Right atrium auricular region (tissue), 2 donors: ENCODE results near the genes IQCJ-SCHIP1 and SI.

GRCh38 chr3:159273117-159273353 lies at the start of gene IQCJ-SCHIP1:
TSS of gene IQCJ-SCHIP1 (plus strand) at chr3:159273244.
- PRO-cap: no peak
- RAMPAGE, long total RNA, 2 experiments: no peak in any of the 2 experiments

GRCh38 chr3:159784234-159784738 lies 440.9 kb upstream of the C3orf80 start:
- PRO-cap: no peak
- RAMPAGE, long total RNA, 2 experiments: no peak in any of the 2 experiments

DNA sequence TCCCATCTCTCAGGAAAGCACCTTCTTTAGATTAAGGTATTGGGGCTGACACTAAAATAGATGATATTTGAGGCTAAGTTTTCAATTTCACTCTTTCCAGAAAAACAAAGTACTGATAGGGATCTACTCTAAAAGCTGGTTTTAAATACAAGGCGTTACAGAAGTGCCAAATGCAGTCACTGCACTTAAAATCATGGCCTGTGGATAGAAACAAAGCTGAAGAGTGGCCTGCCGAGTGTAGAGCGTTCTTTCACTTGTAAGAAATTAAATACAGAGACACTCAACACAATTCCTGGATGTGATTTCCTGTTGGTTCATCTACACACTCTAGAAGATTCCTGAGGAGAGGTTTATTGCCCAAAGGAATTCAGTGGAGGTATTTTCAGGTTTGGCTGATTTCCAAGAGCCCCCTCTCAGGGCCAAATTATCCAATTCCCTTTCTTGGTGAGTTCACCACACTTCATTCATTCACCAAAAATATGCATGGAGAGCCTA lies 437.0 kb upstream of the C3orf80 start:
- PRO-cap: no peak
- RAMPAGE, long total RNA, 2 experiments: no peak in any of the 2 experiments

GRCh38 chr3:159790131-159790511 lies 435.1 kb upstream of the C3orf80 start:
- PRO-cap: no peak
- RAMPAGE, long total RNA, 2 experiments: no peak in any of the 2 experiments

DNA sequence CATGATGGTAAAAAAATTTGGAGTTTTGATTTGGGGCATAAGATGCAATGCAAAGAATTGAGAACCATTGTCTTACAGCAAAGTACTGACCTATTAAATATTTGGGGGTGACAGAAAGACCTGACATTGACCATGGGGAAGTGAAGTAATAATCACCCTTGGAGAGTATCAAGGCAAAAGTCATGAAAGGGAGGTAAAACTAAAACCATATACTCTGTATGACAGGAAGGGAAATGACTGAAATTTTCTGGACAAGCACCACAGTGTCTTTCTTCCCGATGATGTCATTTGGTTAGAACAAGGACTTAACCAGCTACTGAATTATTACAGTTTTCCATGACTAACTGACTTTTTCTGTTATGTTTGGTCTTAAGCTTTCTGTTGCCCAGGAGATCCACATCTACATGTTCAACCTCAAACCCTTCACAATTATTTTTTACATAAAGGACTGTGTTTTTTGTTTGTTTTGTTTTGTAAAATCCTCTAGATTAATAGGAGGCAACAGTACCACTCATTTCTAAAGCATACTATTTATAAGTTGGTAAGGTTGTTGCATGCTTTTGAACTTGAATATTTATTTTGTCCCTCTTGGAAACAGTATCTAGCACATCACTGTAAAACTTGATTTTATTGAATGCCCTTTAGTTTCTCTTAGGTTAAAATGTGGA lies 428.5 kb upstream of the C3orf80 start:
- PRO-cap: no peak
- RAMPAGE, long total RNA, 2 experiments: no peak in any of the 2 experiments

- PRO-cap: no peak
- RAMPAGE, long total RNA, 2 experiments: no peak in any of the 2 experiments
Observed at GRCh38 chr3:160400774-160401194, 1.3 kb downstream of the SMC4 start.

- PRO-cap: no peak
- RAMPAGE, long total RNA, 2 experiments: no peak in any of the 2 experiments
Observed at GRCh38 chr3:160419069-160419658, 19.7 kb downstream of the SMC4 start.

DNA sequence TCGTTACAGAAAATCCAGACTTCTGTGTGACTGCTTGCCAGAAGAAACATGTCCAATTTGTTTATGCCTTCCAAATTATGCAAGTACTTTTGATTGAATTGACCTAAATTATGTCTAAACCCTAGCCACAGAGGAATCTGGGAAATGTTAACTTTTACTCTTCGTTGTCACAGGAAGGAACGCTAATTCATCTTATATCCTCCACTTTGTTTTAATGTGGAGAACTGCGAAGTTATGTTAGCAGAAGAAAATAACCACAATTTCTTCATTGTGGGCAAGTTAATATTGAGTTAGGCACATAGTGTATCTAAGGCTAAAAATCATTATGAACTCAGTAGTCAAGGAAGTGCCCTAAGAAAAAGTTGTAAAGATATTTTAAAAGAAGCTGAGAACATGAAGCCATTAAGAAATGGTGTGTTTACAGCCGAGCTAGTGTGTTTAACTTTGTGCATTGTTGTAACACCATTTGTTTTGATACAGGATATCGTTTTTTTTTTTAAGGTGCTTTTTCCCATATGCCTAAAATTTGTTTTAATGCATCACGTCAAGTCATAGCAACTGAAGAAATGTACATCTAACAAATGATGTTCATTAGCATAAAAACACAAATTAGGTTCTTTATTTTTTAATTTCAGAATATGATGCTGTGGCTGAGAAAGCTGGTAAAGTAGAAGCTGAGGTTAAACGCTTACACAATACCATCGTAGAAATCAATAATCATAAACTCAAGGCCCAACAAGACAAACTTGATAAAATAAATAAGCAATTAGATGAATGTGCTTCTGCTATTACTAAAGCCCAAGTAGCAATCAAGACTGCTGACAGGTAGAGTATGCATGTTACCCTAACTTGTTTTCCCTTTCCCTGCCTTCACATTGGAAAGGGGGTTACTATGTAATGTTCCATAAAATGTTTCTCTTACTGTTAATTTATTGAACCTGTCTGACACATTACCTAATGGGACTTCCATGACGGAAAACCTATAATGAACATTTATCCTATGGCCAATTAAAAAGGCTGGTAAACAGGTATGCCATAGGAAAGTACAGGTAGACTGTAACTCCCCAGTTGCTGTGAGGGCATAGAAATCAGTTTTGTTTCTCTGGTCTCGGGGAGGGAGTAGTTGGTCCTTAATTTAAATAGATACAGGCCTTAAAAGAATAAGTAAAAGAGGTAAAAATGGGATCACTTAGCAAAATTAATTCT lies 21.1 kb downstream of the TRIM59 start:
- PRO-cap: no peak
- RAMPAGE, long total RNA, 2 experiments: no peak in any of the 2 experiments

DNA sequence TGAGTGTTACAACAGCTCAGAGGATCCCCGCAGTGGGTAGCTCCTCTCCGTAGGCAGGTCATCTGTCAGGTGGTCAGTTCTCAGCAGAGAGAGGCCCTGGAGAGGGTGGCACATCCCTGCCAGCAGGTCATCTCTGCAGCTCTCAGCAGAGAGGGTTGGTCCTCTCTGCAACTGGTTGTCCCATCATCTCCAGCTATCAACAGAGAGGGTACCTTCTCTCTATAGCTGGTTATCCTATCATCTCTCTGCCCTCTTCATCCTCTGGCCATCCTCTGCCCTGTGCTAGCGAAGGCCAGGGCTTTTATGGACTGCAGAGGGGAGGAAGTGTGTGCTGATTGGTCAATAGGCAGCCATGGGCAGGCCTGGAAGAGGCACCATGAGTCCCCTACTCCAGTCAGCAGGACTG lies 10.3 kb upstream of the TRIM59 start:
- PRO-cap: no peak
- RAMPAGE, long total RNA, 2 experiments: no peak in any of the 2 experiments

DNA sequence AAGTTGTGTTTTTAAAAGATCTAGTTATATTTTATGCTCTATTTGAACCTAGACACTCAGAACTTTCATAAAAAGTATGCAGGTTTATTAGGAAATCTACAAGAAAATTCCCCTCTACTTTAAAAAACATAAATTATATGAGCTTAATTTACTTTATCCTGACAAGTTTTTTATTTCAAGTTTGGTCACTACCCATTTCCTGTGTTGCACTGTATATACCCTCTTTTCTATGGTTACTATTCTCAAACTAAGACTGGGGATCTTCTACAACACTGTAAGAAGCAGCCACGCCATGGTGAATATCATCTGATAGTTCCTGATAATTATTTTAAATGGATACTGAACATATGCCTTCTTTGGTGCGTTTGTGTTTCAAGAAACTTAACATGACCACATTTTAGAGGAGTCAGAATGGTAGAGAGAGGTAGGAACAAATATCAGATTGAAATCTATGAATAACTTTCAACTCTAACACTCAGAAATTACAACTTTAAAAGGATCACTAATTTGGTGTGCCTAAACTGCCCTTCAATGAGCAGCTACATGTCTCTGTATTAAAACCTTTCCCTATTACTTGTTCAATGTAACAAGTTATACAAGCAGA lies 4.1 kb downstream of the KPNA4 start:
- PRO-cap: no peak
- RAMPAGE, long total RNA, 2 experiments: no peak in any of the 2 experiments

DNA sequence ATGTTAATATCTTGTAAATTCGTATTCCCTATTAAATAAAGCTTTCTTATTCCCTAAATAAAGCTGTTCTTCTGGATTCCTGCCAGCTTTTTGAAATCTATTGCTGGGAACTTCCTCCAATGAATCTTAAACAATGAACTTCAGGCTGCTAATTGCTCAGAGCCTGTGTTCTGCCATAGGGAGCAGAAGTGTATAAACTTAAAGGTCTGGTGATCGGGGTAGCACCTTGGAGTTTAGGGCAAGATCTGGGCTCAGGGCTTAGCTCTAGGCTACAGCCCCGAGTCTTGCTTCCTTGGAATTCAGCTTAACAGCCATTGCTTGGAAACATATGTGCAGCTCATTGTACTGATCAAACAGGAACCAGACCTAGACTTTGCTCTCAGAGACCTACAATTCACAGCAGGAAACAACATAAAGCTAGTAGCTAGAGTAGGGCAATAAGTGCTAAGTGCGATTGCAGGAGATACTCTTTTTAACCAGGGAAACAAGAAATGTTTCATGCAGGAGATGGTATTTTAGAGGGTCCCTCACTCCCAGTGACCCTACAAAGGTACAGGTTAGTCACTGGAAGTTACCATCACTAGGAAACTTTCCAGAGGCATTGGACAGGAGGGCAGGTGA lies 1.5 kb downstream of the ARL14 start:
- PRO-cap: no peak
- RAMPAGE, long total RNA, 2 experiments: no peak in any of the 2 experiments

DNA sequence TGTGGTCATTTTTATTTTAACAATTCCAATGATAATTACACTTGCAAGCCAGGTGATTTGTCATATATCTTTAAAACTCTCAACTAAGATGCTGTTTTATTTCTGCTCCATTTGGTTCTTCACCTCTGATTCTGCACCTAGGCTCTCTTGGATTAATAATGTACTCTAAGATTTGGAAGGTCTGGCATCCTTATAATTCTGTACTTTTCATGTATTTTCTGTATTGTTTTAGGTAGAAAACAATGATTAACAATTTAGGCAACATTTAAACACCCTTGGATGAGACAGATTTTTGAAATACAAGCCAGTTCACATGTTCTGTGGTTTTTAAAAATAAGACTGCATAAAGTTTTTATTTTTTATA lies 44.6 kb downstream of the PPM1L start:
- PRO-cap: no peak
- RAMPAGE, long total RNA, 2 experiments: no peak in any of the 2 experiments

DNA sequence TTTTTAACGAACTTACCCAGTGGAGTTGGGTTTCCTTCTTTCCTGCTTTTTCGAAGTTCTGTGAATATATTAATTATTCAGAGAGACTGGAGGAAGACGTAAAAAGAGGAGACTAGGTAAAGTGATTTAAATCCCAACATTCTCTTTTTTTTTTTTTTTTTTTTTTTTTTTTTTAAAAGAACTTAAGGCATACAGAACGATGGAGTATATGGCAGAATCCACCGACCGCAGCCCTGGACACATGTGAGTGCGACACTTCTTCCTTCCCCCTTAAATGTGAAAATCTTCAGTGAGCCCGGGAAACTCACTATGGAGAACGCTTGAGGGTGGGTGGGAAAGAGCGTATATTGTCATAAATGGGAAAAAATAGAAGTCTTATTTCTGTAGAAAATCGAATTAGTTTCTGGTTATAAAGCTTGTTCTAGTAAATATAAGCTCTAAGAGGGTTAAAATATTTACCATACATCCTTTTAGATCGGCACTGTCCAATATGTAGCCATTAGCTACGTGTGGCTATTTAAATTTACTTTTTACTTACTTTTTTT lies 776 bp downstream of the NMD3 start:
- PRO-cap: unidirectional peak, plus-strand start at position 214 of the sequence; unidirectional peak, minus-strand start at position 245 of the sequence
- RAMPAGE, long total RNA, 2 experiments: no peak in any of the 2 experiments

DNA sequence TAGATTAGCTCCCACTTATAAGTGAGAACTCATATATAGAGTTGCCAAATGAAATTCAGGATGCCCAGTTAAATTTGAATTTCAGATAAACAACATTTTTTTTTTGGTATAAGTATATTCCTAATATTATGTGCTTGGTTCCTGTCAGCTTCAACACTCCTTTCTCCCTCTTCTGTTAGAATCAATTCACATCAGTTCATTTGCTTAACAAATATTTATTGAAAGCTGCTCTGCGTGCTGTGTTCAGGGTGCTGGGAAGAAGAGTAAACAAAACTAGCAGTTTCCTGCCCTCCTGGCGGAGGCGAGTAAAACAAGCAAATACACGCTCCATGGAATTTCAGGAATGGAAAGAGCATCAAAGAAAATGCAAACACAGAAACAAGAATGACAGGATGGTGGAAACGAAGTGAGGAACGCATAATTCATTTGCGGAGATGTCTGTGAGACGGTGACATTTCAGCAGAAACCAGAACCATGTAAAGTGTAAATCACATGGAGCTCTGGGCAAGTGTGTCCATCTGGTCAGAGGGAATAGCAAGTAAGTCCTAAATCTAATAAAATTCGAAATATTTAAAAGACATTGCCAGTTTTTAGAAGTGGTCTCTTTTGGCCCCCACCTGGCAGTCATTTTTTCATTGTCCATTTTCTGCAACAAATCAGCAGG lies 49.4 kb upstream of the SPTSSB start:
- PRO-cap: no peak
- RAMPAGE, long total RNA, 2 experiments: no peak in any of the 2 experiments

DNA sequence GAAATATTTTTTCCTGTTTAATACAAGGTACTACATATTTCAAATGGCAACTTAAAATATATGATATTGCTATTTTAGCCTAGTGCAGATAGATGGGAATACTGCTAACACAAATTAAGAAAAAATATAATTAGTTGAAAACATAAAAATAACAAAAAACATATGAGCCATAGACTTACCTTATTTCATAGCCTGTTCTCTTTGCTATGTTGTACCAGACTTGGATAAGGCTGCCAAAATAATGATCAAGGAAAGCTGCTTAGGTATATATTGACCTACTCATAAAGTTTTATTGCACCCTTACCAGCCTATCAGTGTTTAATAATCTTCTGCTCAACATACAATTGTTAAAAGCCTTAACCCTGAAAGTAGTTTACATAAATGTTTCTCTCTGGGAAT lies at the start of gene SI:
Gene SI (minus strand): TSS at position 243 of the 399 bp plus-strand sequence.
- PRO-cap: no peak
- RAMPAGE, long total RNA, 2 experiments: no peak in any of the 2 experiments

GRCh38 chr3:167870688-167871153 lies 135.2 kb downstream of the SERPINI1 start:
- PRO-cap: unidirectional peak, plus-strand start at chr3:167871015
- RAMPAGE, long total RNA, 2 experiments: no peak in any of the 2 experiments

- PRO-cap: no peak
- RAMPAGE, long total RNA, 2 experiments: no peak in any of the 2 experiments
Observed at GRCh38 chr3:167874308-167874702, 138.8 kb downstream of the SERPINI1 start.

DNA sequence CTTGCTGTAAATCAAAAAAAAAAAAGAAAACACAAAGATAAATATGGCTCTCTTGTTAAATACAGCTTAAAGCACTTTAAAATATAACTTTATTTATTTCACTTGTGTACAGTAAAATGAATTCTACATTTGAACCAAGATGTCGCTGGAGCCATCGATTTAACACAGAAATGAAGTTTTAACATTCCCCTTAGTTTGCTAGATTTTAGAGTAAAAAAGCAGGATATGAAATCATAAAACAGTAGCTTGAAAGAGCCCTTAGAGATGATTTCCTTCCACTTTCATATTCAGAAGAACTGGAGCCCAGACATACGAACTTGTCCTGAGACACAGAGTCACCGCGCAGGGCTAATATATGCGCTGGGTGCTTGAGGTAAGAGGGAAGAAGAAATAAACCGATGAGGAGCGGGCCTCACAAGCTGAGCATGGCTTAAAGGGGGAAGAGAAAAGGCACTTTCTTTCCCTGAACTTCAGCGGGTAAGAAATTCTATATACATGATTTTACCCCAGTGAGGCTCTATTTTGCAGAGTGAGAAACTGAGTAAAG lies 50.8 kb downstream of the GOLIM4 start:
- PRO-cap: no peak
- RAMPAGE, long total RNA, 2 experiments: no peak in any of the 2 experiments

GRCh38 chr3:168165409-168165947 lies 69.8 kb upstream of the GOLIM4 start:
- PRO-cap: no peak
- RAMPAGE, long total RNA, 2 experiments: no peak in any of the 2 experiments

DNA sequence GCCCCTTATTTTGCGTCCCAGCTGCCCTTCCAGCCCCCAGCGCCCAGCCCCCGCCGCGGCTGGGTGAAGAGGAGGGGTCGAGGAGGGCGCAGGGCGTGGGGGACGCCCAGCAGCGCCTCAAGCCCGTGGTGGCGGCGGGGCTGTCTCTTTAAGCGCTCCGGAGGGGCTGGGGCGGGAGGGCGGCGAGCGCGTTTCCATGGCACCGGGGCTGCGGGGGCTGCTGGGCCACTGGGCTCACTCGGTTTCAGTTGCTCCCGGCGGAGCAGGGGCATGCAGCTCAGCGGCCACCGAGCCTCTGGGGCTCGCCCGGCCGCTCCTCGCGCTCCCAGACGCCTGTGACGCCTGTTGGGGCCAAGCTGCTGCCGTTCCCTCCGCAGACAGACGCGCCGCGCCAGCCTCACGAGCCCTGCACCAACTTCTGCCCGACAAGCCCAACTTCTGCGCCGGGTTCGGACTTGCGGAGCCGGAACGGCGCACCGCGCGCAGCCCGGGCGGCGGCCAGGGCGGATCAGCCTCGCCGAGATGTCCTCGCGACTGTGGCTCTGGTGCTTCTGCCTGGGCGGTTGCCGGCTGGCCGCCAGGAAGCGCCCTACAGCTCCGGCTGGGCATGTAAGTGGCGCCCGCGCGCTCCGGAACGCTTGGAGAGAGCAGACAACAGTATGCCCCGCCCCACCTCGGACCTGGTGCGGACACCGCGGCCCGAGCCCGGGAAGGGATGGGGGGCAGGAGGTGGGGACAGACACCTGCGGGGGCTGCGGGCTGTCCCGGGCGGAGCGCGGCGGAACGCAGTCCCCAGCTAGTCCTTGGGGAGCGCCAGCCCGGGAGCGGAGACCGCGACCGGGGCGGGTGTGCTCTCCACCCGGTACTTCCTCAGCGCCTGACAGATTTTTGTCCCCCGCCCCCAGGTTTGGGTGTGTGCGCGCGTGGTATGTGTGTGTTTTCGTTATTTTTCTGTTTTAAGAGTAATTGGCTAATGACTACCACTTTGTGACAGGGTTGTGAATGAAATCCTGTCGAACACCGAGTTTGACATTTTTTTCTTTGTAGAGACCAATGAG lies 154.0 kb upstream of the GOLIM4 start:
- PRO-cap: unidirectional peak, plus-strand start at position 247 of the sequence; unidirectional peak, minus-strand start at position 553 of the sequence
- RAMPAGE, long total RNA, 2 experiments: no peak in any of the 2 experiments